ENCODE measurements around a stretch of chr5.

DNA sequence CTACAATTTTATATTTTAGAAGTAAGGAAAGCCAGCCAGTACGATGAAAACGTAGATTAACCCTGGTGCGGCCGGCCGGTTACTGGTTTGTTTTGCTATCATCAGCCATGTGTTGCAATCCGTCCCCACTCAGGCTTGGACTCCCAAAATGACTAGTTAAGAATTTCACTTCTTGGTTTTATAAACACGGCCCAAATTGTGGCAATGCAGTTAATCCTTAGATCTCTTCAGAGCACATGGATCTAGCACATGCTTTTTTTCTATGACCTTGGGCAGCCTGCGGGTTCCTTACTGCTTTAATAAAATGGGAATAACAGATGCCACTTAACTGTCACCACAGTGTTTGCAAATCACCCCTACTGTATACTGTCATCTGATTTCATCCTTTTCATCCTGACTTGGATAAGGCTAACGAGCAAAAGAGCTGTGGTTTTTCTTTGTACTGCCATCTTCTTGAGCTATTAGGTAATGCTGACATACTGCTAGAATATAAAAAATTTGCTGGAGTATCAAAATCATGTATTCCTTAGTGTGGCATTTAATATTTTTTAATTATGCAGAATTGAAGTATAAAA lies 1.5 kb downstream of the NDFIP1 start:
- RRBS, result no CpG with 5 or more reads among the region's 9 CpGs

DNA sequence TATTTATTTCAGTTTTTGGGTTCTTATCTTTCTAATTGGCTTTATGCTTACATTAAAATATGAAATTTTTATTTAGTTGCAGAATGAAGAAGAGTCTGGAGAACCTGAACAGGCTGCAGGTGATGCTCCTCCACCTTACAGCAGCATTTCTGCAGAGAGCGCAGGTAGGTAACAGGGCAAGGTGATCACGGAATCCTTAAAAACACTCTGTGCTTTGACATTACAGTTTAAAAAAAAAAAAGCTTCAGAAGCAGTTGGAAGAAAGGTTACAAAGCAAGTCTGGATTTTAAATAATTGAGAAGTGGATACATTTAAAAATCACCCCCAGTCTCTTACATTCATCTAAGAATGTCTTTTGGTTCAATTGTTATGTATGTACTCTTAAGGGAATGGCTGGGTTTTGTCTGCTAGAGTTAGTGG lies 23.2 kb downstream of the NDFIP1 start:
- RRBS, result no CpG with 5 or more reads among the region's 2 CpGs

DNA sequence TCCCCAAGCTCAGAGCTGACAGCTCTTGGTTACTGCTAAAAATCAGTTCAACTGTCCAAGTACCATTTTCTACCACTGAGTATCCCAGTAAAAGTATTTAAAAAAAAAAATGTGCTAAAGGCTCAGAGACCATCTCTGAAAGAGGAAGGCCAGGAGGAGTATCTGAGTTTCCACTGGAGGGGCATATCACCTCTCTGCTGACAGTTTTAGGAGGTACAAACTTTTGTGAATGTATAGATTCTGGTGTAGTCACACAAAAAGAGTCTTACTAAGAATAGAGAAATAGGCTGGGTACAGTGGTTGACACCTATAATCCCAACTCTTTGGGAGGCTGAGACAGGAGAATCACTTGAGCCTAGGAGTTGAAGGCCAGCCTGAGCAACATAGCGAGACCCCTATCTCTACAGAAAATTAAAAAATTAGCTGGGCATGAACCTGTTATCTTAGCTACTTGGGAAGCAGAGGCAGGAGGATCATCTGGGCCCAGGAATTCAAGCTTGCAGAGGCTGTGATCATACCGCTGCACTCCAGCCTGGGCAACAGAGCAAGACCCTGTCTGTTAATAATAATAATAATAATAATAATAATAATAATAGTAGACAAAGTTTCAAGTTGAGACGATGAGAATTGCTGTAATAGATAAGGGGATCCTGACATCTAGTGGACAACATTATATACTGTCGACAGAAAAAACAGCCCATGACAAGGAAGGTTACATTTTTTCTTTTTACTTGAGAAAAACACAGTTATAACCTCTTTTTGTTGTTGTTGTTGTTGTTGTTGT lies 35.0 kb downstream of the NDFIP1 start:
- RRBS, result no CpG with 5 or more reads among the region's 4 CpGs

- RRBS, result no CpG with 5 or more reads among the region's 3 CpGs
Measured at GRCh38 chr5:142155524-142156012, 47.0 kb downstream of the NDFIP1 start.

GRCh38 chr5:142166328-142166936 lies 57.9 kb downstream of the NDFIP1 start:
- RRBS, result no CpG with 5 or more reads among the region's 10 CpGs

GRCh38 chr5:142223759-142224268 lies 101.0 kb downstream of the SPRY4 start:
- RRBS, result no CpG with 5 or more reads among the region's 4 CpGs

DNA sequence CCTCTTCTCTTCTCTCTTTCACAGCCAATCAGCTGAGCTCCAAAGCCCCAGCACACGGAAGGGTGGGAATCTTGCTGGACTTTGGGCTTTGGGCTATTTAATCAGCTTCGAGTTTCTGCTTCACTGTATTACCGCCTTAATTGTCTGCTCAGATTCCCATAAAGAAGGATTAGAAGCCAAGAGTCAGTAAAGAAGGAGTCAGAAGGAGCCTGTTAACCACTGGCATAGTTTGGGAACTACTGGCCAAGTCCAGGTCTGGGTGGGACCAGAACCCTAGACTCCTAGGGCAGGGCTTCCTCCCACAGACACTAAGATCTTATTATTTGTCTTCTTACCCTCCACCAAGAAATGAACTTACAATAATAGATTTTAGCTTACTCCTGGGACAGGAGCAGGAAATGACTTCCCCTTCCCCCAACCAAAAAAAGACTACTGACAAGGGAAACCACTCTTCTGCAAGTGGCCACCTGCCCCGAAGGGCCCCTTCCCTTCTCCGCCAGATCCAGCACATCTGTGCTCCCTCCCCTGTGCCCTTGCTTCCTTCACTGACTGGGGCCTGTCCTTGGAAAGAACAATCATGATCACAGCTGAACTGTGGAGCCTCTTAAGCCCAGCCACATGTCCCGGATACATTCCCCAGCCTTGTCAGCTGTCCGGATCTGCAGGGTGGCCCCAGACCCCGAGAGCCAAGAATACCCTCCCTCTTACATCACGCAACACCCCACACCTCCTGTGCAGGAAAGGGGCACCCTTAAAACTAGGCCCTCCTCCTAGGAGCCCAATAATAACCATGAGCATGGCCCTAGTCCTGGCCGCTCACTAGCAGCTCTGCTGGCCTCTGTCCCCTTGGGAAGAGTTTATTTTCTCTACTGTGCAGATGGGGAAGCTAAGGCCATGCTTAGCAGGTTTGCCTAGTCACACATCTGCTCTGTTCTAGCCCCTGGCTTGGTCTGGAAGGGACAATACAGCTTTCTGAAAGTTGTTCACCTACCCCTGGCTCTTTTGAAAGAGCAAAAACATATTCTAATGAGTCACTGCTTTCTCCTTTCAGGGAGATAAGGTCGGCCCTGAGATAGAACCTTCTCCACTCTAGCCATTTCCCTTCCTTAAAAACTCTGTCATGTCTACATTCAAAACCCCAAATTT lies 4.0 kb downstream of the SPRY4 start:
- RRBS, result no CpG with 5 or more reads among the region's 11 CpGs

GRCh38 chr5:142376033-142376471 lies 51.2 kb upstream of the SPRY4 start:
- RRBS, result no CpG with 5 or more reads among the region's 9 CpGs

- RRBS, result no CpG with 5 or more reads among the region's 13 CpGs
Measured at GRCh38 chr5:142408750-142409230, 84.0 kb upstream of the SPRY4 start.

- RRBS, result no CpG with 5 or more reads among the region's 3 CpGs
Measured at GRCh38 chr5:142432847-142433444, 108.1 kb upstream of the SPRY4 start.

- RRBS, result no CpG with 5 or more reads among the region's 2 CpGs
Measured at GRCh38 chr5:142433777-142434249, 109.0 kb upstream of the SPRY4 start.

DNA sequence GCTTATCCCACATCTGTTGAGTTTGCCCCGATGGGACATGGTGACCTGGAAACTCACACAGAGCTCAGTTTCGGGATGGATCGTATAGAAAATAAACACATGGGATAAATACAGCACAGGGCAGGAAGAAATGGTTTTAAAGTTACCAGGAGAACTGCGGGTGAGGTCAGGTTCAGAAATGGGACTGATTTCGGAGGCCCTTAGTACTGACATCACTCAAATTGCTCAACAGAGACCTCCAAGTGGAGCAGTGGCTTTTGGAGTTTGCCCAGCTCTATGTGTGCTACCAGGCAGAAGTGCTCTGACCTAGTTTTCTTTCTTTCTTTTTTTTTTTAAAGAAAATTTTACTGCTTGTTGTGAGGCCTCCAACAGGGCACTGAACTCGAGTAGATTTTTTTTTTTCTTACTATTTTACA lies 173.9 kb downstream of the FGF1 start:
- RRBS, result no CpG with 5 or more reads among the region's 6 CpGs

GRCh38 chr5:142611089-142611288 lies 74.9 kb downstream of the FGF1 start:
- RRBS, result no CpG with 5 or more reads among the region's 4 CpGs

- RRBS, result no CpG with 5 or more reads among the region's 9 CpGs
Measured at GRCh38 chr5:142644701-142645359, 41.1 kb downstream of the FGF1 start.

GRCh38 chr5:142820740-142821091 lies 50.5 kb downstream of the ARHGAP26 start:
- RRBS, result no CpG with 5 or more reads among the region's 4 CpGs

DNA sequence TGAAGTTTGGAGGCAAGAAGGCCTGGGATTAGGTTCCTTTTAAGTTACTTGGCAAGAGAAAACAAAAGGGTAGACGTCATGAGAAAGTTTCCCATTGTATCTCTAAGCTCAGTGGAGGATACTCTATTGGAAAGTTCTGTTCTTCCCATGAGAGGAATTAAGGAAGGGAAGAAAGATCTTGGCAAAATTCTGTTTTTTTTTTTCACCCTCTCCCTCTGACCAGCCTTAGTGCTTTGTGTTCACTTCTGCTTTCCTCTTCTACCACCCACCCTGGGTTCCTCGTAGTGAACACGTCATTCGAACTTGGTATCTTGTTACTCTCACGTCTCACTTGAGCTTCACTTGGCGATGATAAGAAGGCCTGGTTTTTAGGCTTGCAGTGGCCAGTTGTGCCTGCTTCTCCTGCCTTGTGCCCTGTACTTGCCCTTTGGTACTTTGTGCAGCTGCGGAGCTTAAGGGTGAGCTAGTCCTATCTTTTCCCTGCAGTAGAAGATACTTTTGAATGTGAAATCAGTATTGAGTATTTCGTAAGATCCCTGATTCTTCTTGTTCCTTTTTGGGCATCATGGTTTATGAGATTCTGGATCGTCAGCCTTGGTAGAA lies 67.1 kb downstream of the ARHGAP26 start:
- RRBS, result no CpG with 5 or more reads among the region's 9 CpGs

- RRBS, result no CpG with 5 or more reads among the region's 3 CpGs
Measured at GRCh38 chr5:142846520-142847045, 76.4 kb downstream of the ARHGAP26 start.

DNA sequence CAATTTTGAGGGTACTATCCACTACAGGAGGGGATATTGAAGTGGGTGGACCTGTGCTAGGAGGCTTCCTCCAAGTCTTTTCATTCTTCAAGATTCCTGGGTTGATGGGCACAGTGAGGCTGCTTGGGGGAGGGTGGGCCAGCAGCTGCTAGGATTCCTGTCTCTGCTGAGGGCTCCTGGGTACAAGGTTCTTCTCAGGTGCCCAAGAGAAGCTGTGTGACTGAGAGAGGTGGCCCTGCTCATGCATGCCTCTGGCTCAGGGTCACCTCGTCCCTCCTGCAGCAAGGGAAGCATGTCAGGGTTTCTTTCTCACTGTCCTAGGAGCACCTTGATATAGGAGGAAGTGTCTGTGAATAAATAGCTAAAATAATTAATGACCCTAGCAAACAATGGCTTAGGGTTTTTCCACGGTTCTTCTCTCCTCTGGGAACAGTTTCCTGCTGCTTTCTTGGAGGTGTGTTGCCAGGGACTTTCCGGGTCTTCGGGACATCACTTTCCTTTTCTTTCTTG lies 87.1 kb downstream of the ARHGAP26 start:
- RRBS, result no CpG with 5 or more reads among the region's 4 CpGs

GRCh38 chr5:142903375-142903882 lies 133.3 kb downstream of the ARHGAP26 start:
- RRBS, result no CpG with 5 or more reads among the region's 3 CpGs

DNA sequence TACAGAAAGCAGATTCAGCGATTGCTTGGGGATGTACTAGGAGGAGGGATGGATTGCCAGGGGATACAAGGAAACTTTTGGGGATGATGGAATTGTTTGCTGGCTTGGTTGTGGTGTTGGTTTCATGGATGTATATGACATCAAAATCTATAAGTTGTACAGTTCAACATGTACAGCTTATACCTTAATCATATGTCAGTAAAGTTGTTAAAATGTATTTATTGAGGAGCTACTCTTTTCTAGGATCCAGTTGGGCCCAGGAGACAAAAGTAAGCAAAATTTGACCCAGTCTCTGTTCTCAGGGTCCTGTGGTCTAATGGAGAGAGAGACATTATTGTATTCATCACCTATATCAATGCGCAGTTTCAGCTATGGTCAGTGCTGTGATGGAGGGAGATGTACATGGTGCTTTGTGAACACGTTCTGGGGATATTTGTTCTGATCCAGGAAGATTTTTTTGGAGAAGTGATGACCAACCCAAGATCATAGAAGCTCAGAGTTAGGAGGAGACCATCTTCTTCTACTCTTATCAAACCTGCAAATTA lies 142.3 kb downstream of the ARHGAP26 start:
- RRBS, result no CpG with 5 or more reads among the region's 3 CpGs

All from epithelial cell of esophagus (primary cell).